ENCODE results near the gene AK4.

- PRO-cap, result no peak
CAGE:
- cytosol, long polyA plus RNA, result no peak
- long polyA plus RNA, result no peak
- nucleus, long polyA plus RNA, result no peak
Measured at GRCh38 chr1:63922729-63923306, 149.0 kb downstream of the ROR1 start.

DNA sequence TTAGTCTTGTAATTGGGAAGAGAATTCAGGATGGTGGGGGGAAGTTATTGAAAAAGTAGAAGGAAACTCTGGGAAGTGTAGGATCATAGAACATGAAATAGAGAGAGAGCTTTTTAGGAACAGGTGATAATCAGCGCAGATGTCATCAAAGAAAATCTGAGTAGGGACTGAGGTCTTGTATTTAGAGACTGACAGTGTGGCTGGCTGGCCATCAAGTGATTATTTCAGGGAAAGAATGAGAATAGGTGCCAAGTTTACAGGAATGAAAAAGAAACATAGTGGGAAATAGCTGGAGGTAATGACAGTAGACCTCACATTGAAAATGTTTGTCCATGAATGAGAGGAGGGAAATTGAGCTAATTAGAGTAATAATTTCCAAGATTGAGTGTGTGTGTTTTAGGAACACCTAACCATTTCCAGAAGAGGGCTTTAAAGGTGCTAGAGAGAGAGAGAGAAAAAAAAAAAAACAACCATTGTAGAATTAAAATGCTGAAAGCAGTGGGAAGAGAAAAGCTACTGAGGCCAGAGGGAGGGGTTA, 120.2 kb upstream of the UBE2U start:
- PRO-cap, result no peak
CAGE:
- cytosol, long polyA plus RNA, result no peak
- long polyA plus RNA, result no peak
- nucleus, long polyA plus RNA, result no peak

- PRO-cap, result no peak
CAGE:
- cytosol, long polyA plus RNA, result no peak
- long polyA plus RNA, result no peak
- nucleus, long polyA plus RNA, result no peak
Measured at GRCh38 chr1:64320444-64320643, 116.9 kb downstream of the UBE2U start.

- PRO-cap, result no peak
CAGE:
- cytosol, long polyA plus RNA, result no peak
- long polyA plus RNA, result no peak
- nucleus, long polyA plus RNA, result no peak
Measured at GRCh38 chr1:64679294-64680203, 65.3 kb upstream of the RAVER2 start.

GRCh38 chr1:64691363-64691984, 53.4 kb upstream of the RAVER2 start:
- PRO-cap, result no peak
CAGE:
- cytosol, long polyA plus RNA, result no peak
- long polyA plus RNA, result no peak
- nucleus, long polyA plus RNA, result no peak

DNA sequence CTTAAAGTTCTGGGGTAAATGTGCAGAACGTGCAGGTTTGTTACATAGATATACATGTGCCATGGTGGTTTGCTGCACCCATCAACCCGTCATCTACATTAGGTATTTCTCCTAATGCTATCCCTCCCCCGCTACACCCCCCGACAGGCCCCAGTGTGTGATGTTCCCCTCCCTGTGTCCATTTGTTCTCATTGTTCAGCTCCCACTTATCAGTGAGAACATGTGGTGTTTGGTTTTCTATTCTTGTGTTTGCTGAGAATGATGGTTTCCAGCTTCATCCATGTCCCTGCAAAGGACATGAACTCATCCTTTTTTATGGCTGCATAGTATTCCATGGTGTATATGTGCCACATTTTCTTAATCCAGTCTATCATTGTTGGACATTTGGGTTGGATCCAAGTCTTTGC, 28.3 kb downstream of the RAVER2 start:
- PRO-cap, result no peak
CAGE:
- cytosol, long polyA plus RNA, result no peak
- long polyA plus RNA, result no peak
- nucleus, long polyA plus RNA, result no peak

DNA sequence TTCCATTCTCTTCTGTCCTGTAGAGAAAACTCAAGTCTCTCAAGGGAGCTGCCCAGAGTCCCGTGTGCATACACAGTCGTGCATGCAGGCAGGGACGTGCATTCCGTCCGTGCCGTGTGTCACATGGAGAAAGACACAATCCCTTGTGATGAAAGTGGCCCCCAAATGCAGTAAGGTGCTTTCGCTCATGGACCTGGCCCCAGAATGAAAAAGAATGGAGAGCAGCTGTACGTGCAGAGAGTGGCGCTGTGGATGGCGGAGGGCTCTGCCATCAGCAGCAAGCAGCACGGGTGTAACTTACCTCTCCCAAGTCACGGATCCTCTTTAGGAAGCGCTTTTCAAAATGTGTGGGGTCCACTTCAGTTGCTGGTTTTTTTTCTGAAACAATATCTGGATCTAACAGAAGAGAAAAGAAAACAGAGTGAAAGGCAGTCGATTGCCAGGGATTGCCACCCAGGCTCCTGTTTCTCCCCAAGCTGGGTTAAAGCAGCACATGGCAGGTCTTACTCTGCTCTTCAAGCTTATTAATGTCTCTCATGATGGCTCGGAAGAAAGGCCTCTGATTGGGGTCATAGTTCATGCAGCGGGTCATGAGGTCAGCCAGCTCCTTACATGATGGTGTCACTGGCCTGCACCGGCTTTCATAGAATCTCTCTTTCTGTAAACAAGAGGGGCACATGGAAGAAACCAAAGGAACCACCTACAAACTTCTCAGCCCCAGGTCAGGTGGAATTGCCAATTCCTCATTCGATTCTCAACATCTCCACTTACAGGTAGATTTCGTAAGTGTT, 96.3 kb downstream of the RAVER2 start:
- PRO-cap, result no peak
CAGE:
- cytosol, long polyA plus RNA, result no peak
- long polyA plus RNA, result no peak
- nucleus, long polyA plus RNA, result no peak

GRCh38 chr1:64863865-64864533, 102.3 kb downstream of the JAK1 start:
- PRO-cap, result no peak
CAGE:
- cytosol, long polyA plus RNA, result no peak
- long polyA plus RNA, result no peak
- nucleus, long polyA plus RNA, result no peak

- PRO-cap, result no peak
CAGE:
- cytosol, long polyA plus RNA, result no peak
- long polyA plus RNA, result no peak
- nucleus, long polyA plus RNA, result no peak
Measured at GRCh38 chr1:64933066-64934248, 32.9 kb downstream of the JAK1 start.

DNA sequence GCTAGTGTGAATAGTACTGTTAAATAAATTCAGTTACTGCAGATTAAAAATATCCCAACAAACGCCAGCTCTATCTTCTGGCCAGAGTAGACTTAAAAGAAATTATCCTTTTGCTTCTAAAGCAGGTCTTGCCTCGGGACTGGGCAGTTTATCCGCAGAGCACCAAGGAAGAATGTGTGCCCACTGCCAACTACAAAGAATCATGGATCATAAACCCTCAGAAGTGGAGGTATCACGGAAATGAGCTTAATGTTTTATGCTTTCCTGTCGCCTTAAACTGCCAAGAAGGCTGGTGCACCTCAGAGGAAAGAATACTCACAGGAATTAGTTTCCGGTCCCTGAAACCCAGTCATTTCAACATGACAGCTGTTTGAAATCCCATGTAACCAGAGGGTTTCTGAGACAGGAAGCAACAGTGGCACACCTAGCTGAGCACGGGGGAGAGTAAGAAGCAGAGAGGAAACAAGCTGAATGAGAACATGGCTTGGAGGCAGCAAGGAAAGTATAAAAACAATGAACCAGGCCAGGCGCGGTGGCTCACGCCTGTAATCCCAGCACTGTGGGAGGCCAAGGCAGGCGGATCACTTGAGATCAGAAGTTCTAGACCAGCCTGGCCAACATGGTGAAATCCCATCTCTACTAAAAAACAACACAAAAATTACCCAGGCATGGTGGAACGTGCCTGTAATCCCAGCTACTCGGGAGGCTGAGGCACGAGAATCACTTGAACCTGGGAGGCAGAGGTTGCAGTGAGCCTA, 3.9 kb downstream of the JAK1 start:
- PRO-cap, result no peak
CAGE:
- cytosol, long polyA plus RNA, result no peak
- long polyA plus RNA, result no peak
- nucleus, long polyA plus RNA, result no peak

GRCh38 chr1:65055581-65056054, 89.3 kb upstream of the JAK1 start:
- PRO-cap, result no peak
CAGE:
- cytosol, long polyA plus RNA, result no peak
- long polyA plus RNA, result no peak
- nucleus, long polyA plus RNA, result no peak

DNA sequence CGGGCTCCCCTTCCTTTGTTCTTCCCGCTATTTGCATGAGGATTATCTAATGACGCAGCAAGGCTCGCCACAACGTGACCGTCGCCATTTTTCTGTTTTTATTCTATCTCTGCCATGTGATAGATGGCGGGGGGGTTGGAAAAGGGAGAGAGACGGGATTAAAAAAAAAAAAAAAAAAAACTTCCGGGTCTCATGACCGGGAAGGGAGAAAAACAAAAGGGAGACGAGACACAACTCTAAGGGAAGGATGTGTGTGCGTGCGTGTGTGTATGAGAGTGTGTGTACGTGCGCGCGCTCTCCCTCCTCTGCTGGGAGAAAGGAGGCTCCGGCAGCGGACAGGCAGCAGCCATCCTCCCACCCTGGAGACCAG, 80.4 kb upstream of the AK4 start:
- PRO-cap, result no peak
CAGE:
- cytosol, long polyA plus RNA, result no peak
- long polyA plus RNA, result no peak
- nucleus, long polyA plus RNA, result no peak

DNA sequence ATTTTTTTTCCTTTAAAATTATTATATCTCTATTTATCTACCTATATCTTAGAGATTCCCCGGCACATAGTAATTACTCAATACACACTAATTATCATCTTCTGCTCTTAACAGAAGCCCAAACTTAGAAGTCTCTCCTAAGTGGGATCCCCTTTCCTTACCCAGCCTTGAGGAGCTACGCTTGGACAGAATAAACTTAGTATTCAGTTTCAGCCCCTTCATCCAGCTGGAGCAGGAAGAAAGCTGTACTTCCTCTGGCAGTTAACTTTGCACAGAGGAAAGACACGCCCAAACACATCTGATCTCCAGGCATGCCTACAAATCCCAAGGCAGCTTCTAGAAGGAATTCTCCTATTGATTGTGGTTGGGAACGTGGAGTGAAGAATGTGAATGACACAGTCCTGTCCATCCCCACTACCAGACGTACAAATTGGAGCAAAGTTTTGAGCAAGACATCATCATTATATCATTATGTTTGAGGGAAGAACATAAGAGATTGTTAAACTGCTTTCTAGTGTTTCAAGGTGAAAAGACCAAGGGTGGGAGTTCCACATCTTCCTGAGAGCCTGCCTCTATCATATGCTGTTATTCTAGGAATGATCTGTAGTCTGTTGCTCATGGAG, 6.6 kb upstream of the AK4 start:
- PRO-cap, result no peak
CAGE:
- cytosol, long polyA plus RNA, result no peak
- long polyA plus RNA, result no peak
- nucleus, long polyA plus RNA, result no peak

DNA sequence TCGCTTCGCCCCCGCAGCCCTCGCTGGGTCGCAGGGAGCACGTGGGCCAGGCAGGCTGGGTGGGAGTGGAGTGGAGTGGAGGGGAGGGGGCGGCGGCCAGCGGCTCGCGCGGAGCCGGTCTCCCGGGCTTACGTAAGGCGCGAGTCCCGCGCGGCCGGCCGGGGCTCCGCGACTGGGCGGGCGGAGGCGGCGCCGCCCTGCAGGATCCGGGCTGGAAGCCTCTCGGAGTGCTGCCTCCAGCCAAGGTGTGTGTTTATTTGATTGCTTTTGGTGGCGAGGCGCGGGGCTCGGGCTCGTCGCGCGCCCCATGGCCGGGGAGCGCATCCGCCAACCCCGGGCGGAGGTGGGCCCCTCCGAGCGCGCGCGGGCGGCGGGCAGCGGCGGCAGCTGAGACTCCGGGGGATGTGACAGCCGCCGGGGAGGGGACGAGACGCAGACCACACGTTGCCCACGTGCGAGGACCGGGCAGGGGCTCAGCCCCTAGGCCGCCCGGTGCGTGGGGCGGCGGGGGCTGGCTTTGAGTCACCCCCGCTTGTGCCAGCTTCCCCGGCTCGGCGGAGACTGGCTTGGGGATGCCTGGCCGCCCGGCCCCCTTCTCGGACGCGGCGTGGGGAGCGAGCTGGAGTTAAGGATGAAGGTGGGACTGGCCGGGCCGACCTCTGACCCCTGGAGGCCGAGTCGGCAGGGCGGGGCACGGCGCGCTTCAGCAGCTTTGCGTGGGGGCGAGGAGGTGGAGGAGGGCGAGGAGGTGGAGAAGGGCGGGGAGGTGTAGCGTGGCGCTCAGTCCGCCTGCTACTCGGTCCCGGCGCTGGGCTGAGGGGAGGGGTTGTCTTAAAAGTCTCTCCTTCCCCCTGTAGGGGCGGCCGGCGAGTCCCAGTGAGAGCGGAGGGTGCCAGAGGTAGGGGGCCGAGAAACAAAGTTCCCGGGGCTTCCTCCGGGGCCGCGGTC, at the start of gene AK4:
Gene AK4 (plus strand): TSS at position 783 of the 948 bp plus-strand sequence.
- PRO-cap, result bidirectional peak, plus-strand start at position 192 of the sequence, minus-strand start at position 44 of the sequence; bidirectional peak, plus-strand start at position 782 of the sequence, minus-strand start at position 605 of the sequence
CAGE:
- cytosol, long polyA plus RNA, result start-site peak on the plus strand centred at position 187 of the sequence, 33 bp wide, 46 and 68 reads in 2 replicates; start-site peak on the plus strand centred at position 761 of the sequence, 45 bp wide, 32 and 74 reads in 2 replicates
- long polyA plus RNA, result start-site peak on the plus strand centred at position 174 of the sequence, 90 bp wide, 272 and 154 reads in 2 replicates; start-site peak on the plus strand centred at position 737 of the sequence, 96 bp wide, 110 and 127 reads in 2 replicates
- nucleus, long polyA plus RNA, result no peak

- PRO-cap, result no peak
CAGE:
- cytosol, long polyA plus RNA, result no peak
- long polyA plus RNA, result no peak
- nucleus, long polyA plus RNA, result no peak
Measured at GRCh38 chr1:65415760-65416307, 4.6 kb upstream of the LEPR start.

DNA sequence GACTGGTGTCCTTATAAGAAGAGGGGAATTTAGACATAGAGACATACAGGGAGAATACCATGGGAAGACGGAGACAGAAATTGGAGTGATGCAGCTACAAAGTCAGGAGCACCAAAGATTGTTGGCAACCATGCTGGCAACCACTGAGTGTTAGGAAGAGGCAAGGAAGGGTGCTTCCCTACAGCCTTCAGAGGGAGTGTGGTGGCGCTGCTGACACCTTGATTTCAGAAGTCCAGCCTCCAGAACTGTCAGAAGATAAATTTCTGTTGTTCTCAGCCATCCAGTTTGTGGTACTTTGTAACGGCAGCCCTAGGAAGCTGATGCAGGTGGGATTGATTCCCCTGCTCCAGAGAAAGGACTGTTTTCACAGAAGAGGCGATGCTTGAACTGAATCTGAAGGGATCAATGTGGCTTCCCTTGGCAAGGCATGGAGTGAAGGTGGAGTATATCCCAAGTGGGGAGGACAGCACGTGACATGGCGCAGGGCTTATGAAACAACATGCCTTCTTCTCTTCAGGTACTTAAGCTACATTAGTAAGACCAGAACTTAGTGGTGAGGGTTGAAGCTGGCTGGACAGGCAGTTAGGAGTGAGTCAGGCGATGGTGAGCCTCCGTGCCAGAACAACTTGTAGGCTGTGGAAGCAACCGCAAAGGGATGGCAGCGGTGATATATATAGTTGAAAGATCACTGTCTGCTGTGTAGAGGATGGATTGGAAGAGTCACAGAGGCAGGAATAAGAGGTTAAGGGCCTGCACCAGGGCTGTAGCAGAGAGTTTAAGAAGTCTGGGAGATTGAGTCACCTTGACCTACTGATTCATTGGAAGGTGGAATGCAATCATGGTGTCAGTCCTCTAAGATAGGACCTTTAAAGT, 2.0 kb downstream of the LEPR start:
- PRO-cap, result no peak
CAGE:
- cytosol, long polyA plus RNA, result no peak
- long polyA plus RNA, result no peak
- nucleus, long polyA plus RNA, result no peak

DNA sequence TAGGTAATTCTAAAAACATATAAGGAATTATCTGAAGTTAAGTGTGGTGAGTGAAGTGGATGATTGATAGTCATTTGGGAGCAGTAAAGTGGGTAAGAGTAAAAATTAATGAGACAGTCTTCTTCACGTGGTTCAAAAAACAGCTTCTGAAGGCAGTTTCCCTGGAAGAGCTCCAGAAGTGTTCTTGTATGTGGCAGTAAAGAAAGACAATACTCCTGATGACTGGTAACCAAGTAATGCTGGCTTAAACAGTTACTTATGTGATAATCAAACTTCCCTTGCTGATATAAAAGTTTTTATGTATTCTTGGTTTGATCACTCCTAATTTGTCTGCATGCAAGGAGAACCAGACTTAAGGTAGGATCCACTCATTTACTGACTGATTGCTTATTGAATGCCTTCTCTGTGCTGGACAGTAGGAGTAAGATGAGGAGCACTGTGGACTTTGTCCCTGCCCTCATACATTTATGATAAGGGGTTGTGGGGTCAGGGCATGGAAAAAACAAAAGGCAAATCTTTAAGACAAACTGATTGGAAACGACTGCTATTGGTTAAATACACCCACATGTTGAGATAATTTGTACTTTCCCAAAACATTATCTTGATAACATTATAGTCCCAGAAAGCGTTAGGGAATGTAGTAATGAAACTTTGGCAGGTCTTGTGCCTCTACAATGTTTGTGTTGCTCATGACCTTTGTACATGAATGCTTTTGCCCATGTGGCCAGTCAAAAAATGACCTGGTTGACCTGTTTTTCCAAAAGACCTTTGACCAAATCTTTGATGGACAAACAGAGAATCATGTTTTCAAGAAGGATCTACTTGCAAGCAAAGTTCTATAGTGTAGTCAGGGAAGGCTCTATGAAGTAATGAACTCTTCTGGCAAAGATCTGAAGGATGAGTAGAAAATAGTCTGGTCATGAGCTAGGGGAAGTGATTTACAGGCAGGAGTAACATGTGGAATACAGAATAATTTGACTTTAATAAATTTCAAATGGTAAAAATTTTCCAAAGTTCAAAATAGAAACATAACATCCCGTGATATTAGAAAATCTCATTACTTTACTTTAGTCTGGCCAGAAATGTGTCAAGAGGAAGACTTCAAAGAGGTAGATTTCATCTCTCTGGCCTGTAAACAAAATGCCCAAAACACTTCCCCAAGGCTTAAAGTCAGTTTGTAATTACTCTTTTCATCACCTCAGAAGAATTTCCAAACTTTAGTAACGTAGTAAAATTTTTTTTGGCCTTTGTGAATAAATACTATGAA, 50.8 kb downstream of the LEPR start:
- PRO-cap, result no peak
CAGE:
- cytosol, long polyA plus RNA, result no peak
- long polyA plus RNA, result no peak
- nucleus, long polyA plus RNA, result no peak

GRCh38 chr1:65564335-65564842, 143.9 kb downstream of the LEPR start:
- PRO-cap, result no peak
CAGE:
- cytosol, long polyA plus RNA, result no peak
- long polyA plus RNA, result no peak
- nucleus, long polyA plus RNA, result no peak

DNA sequence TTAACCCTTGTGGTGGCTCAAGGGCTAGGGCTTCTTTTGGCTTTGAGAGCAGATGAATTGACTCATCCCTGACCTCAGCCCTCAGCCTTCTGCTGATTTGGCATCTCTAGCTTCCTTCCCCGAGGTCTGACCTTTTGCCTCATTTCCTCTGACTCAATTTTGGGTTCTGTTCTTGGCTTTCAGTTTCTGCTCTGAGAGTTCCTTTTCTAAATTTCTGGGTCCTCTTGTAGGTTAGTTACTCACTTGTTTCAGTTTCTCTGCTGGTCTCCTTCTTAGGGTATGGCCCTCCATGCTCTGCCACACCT, 19.3 kb downstream of the PDE4B start:
- PRO-cap, result no peak
CAGE:
- cytosol, long polyA plus RNA, result no peak
- long polyA plus RNA, result no peak
- nucleus, long polyA plus RNA, result no peak

GRCh38 chr1:66373157-66373672, 160.7 kb upstream of the SGIP1 start:
- PRO-cap, result no peak
CAGE:
- cytosol, long polyA plus RNA, result no peak
- long polyA plus RNA, result no peak
- nucleus, long polyA plus RNA, result no peak